HTERT-HM (cell line): ENCODE measurements around a stretch of chr20.

DNA sequence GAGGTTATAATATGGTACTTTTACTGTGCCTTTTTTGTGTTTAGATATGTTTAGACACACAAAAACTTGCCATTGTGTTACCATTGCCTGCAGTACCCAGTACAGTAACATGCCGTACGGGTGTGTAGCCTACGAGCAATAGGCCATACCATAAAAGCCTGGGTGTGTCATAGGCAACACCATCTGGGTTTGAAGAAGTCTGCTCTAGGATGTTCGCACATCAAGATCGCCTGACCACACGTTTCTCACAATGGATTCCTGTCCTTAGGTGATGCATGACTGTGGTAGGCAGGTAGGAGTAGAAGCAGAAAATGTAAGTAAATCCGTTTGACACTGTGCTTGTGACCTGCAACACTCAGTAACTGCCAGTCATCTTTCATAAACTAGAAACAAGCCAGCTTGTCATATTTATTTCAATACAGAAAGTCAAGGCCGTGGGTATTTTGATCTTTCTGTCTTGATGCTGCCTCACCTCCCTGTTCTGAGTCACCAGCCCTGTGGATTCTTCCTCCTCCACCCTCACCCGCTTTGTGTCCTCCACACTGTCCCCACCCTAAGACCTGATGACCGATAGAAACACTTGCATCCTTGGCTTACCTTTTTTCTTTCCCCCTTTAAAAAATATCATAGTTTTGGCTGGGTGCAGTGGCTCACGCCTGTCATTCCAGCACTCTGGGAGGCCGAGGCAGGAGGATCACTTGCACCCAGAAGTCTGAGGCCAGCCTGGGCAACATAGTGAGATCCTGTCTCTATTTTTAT lies 7.3 kb upstream of the SLC9A8 start:
- RRBS = no CpG with 5 or more reads among the region's 12 CpGs

- RRBS = no CpG with 5 or more reads among the region's 8 CpGs
Observed at GRCh38 chr20:49825388-49826109, 12.9 kb downstream of the SLC9A8 start.

GRCh38 chr20:49909526-49910398 lies 5.6 kb downstream of the SPATA2 start:
- RRBS = no CpG with 5 or more reads among the region's 28 CpGs

DNA sequence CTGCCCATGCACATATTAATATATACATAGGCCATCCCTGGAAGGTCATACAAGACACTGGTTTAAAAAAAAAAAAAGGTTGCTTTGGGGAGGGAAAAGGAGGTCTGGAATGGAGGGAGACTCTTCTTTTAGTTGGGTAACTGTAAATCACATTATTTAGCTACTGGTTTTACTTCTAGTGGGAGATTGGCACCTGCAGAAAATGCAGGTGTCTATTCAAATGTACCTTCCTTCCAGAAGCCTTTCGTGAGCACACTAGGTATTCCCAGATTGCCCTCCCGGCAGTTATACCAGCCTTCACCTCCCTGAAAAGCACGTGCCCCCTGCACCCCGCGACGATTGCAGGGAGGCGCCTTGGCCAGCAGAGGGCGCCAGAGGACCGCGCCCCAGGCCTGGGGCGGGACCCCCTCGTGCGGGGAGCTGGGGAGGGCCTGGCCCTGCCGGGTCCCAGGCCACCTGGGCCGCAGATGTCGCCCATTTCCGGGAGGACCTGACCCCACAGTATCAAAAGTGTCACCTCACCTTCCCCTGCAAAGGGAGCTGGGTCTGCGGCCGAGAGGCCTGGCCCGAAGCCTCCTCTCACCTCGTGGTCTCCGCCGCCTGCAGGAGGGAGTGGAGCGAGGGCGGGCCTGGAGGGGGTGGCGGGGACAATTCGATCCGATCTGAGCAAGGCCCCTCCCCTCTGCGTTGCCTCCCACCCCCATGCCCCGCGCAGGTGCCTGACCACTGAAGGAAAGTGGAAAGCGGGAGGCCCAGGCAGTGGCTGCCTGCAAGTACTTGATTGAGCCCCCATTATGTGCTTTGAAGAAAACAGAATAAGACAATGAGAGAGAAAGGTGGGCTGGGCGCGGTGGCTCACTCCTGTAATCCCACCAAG lies 3.7 kb upstream of the SNAI1 start:
- RRBS = 0% methylated on average over 4 of the region's 34 CpGs

- RRBS = no CpG with 5 or more reads among the region's 7 CpGs
Observed at GRCh38 chr20:50033675-50034253, 51.0 kb downstream of the SNAI1 start.

- RRBS = no CpG with 5 or more reads among the region's 16 CpGs
Observed at GRCh38 chr20:50040986-50041507, 58.3 kb downstream of the SNAI1 start.

- RRBS = 9% methylated on average over 2 of the region's 17 CpGs
Observed at GRCh38 chr20:50047003-50047537, 64.3 kb downstream of the SNAI1 start.

GRCh38 chr20:50121034-50121453 lies 8.1 kb upstream of the UBE2V1 start:
- RRBS = no CpG with 5 or more reads among the region's 7 CpGs

GRCh38 chr20:50132203-50133107 lies 19.5 kb upstream of the UBE2V1 start:
- RRBS = no CpG with 5 or more reads among the region's 7 CpGs

GRCh38 chr20:50136872-50137762 lies 16.4 kb downstream of the PEDS1 start:
- RRBS = no CpG with 5 or more reads among the region's 23 CpGs

GRCh38 chr20:50144420-50144793 lies 9.1 kb downstream of the PEDS1 start:
- RRBS = no CpG with 5 or more reads among the region's 4 CpGs

DNA sequence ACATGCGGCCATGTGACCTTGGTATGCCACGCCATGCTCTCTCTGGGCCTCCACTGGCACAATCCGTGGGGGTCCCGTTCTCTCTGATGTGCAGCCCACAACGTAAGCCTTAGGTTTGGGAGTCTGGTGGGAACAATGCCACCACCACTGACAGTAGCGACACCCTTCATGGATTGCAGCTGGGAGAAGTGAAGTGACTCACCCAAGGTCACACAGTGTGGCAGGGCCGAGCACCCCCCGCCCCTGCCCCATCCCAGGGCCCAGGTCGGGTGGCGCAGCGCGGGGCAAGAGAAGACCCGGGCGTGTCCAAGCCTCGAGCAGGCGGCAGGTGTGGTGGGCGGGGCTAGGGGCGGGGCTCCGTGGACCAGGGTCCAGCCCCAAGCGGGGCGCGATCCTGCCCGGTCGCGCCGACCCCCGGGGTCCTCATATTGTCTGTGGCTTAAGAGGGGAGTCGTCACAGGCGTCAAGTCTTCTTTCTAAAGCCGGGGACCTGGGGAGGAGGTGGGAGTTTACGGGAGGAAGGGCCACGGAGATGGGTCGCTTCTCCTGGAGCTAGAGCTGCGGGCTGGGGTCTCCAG lies 745 bp upstream of the CEBPB start:
- RRBS = 21% methylated on average over 14 of the region's 34 CpGs

GRCh38 chr20:50226260-50227085 lies 35.8 kb downstream of the CEBPB start:
- RRBS = no CpG with 5 or more reads among the region's 14 CpGs

DNA sequence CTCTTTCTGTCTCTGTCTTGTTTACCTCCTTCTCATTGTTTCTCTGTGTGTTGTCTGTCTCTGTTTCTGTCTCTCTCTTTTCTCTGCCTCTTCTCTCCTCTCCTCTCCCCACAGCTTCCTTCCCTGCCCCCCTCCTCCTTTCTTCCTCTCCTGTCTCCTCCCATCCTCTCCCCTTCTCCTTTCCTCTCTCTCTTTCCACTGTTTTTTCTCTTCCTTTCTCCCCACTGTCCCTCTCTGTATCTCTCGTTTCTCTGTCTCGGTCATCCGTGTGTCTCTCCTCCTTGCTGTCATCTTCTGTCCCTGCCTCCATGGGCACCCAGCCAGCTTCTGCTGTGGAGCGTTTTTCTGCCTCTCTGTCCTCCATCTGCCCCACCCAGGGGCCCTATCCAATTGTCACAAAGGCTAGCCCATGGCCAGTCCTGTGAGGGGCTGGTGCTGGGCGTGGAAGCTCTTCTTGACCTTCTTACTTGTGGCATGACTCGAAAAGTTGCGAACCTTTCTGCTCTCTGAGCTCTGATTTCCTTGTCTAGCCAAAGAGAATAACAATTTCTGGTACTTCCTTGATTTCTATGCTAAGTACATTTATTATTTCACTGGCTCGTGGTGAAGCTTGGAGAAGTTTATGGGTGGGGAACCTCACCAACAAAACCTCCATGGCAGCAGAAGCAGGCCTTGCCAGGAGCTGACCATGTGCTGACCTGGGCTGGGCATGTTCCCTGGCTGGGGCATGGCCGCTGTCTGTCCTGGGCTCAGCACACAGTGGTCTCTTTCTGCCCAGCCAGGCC lies 69.2 kb downstream of the CEBPB start:
- RRBS = no CpG with 5 or more reads among the region's 9 CpGs

DNA sequence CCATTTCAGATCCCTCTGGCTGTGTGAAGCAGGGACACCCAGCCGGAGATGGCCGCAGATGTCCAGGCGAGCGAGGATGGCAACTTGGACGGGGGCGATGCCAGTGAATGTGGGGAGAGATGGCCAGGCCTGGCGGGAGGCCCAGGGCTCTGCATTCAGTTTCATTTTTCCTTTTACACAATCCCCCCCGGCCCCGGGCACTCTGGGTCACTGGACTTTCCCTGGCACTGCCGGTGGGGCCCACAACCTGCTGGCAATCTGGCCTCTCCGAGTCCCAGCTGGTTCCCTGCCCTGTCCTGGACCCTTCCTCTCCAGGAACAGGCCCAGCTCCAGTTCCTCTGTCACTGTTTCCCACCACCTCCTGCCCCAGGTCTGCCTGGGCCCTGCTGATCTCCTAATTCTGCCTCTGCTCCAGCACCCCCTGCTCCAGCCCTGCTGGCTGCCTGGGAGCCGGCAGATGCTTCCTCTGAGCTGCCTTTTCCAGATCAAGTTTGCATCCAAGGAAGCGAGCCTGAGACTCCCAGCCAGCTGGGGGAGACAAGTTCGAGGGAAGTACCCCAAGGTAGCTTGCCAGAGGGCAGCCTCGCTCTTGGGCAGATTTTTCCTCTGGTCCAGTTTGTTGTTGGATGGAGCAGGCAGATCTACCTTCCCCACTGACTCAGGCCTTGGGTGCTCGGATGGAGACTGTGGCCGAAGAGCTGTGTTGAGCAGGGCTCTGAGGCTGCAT lies 83.1 kb downstream of the CEBPB start:
- RRBS = 100% methylated on average over 4 of the region's 17 CpGs

DNA sequence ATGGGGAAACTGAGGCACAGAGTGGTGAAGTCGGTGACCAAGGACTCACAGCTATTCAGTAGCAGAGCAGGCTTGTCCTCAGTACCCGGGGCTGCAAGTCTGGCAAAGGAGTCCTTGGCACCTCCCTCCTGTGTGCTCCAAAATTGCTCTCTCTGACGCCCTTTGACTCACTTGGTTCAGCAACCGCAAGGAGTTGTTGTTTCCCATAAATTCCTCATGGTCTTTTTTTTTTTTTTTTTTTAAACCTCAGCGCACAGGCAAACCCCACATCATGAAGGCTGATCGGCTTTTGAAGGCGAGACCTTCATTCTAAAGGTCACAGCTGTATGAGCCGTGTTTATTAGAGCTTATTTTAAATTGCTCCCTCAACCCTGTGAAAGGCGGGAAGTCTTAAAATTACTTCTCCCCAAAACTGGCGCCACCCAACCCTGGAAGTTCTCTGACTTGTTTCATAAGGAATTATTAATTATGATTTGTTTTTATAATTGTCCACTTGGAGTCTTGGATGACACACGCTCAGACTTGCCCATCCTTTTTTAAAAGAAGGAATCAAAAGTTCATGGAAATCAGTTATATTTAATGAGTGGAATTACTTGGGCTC lies 143.3 kb downstream of the CEBPB start:
- RRBS = no CpG with 5 or more reads among the region's 11 CpGs

DNA sequence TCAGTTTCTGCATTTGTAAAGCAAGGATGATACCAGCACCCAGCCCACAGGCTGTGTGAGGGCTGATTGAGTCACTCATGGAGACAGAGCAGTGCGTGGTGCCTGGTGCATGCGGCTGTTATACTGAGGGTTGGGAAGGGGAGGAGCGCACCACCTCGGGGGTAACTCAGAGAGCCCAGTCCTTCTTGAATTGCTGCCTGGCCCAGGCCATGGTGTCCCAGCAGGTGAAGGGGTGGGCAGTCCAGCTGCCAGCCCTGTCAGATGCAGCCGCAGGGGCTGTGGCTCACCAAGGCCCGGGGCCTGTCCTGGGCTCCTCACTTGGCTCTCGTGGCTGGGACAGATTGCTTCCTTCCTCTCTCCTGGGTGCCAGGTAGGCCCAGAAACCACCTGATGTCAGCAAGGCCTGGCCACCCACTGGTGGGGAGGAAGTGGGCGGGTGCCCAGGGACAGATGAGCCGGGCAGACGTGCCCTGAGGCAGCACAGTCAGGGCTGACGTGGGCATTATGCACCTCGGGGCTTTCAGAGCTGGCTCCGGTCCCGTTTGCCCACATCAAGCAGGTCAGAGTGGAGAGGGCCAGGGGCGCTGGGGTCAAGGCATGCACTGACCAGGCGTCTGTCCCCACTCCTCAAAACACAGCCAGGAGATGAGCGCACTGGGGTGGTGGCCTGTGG lies 133.4 kb upstream of the PTPN1 start:
- RRBS = 29% methylated on average over 4 of the region's 17 CpGs

GRCh38 chr20:50396080-50396436 lies 114.1 kb upstream of the PTPN1 start:
- RRBS = no CpG with 5 or more reads among the region's 12 CpGs

- RRBS = no CpG with 5 or more reads among the region's 5 CpGs
Observed at GRCh38 chr20:50400556-50400949, 109.6 kb upstream of the PTPN1 start.

- RRBS = 59% methylated on average over 5 of the region's 15 CpGs
Observed at GRCh38 chr20:50430606-50431132, 79.5 kb upstream of the PTPN1 start.